Thoracic aorta endothelial cell (primary cell): ENCODE results near the gene PNO1.

GRCh38 chr2:65383746-65384369 is 48.5 kb downstream of the SPRED2 start:
- CAGE, long polyA plus RNA: no peak

- CAGE, long polyA plus RNA: no peak
Measured at GRCh38 chr2:65430641-65431689, 1.4 kb downstream of the SPRED2 start.

- CAGE, long polyA plus RNA: no peak
Measured at GRCh38 chr2:65825869-65826278, 393.5 kb upstream of the SPRED2 start.

DNA sequence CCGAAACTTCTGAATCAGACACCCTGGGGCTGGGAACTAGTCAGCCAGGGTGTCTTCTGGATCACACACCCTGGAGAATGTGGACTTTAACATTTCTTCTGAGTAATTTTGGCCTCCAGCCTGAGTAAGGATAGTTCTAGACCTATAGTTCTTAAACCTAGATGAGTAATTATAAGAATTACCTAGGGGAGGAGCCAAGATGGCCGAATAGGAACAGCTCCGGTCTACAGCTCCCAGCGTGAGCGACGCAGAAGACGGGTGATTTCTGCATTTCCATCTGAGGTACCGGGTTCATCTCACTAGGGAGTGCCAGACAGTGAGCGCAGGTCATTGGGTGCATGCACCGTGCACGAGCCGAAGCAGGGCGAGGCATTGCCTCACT is 44.0 kb upstream of the MEIS1 start:
- CAGE, long polyA plus RNA: no peak

DNA sequence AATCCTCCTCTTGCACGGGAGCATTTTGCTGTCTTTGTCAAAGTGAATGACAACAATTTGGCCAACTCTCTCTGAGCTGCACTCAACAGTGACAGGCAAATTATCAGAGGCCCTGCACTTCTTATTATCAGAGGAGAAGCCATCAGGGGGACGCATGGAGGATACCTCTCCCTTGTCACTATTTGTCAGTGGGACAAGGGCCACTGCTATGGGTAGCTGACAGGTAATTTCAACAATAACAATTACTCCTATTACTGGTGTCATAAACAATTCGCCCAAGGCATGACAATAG is 260.4 kb downstream of the MEIS1 start:
- CAGE, long polyA plus RNA: no peak

GRCh38 chr2:66839712-66840546 is 405.0 kb downstream of the MEIS1 start:
- CAGE, long polyA plus RNA: no peak

- CAGE, long polyA plus RNA: no peak
Measured at GRCh38 chr2:66853545-66854243, 418.8 kb downstream of the MEIS1 start.

- CAGE, long polyA plus RNA: no peak
Measured at GRCh38 chr2:67037775-67038285, 359.3 kb upstream of the ETAA1 start.

DNA sequence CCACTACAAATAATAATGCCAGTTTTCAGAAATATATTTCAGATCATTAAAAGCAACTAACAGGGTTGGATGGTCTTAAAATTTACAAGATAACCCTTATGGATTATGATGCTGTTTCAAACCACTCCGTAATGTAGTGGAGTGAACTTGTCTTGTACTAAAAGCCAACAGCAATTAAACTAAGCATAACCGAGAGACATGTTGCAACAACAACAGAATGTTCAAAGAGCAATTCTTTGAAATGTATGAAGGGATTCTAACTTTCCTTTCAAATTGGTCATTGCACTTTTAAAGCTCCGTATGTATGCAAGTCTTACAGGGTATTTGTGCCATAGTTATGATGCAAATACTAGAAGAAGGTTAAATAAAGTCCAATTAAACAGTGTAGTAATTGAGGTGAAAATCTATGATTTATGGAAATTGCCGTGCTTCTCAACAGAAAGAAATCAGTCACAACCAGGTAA is 341.2 kb upstream of the ETAA1 start:
- CAGE, long polyA plus RNA: no peak

DNA sequence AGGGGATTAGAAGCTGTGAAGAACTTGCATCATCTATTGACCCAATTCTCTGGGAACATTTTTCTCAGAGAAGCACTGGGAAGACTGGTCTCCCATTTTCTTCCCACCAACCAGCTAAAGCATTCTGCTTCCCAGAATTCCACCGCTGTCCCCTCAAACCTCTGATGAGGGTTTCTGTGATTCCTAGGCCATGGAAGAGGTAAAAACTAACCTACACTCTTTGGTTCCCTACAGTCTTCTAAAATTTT is 7.5 kb downstream of the DNAAF10 start:
- CAGE, long polyA plus RNA: no peak

DNA sequence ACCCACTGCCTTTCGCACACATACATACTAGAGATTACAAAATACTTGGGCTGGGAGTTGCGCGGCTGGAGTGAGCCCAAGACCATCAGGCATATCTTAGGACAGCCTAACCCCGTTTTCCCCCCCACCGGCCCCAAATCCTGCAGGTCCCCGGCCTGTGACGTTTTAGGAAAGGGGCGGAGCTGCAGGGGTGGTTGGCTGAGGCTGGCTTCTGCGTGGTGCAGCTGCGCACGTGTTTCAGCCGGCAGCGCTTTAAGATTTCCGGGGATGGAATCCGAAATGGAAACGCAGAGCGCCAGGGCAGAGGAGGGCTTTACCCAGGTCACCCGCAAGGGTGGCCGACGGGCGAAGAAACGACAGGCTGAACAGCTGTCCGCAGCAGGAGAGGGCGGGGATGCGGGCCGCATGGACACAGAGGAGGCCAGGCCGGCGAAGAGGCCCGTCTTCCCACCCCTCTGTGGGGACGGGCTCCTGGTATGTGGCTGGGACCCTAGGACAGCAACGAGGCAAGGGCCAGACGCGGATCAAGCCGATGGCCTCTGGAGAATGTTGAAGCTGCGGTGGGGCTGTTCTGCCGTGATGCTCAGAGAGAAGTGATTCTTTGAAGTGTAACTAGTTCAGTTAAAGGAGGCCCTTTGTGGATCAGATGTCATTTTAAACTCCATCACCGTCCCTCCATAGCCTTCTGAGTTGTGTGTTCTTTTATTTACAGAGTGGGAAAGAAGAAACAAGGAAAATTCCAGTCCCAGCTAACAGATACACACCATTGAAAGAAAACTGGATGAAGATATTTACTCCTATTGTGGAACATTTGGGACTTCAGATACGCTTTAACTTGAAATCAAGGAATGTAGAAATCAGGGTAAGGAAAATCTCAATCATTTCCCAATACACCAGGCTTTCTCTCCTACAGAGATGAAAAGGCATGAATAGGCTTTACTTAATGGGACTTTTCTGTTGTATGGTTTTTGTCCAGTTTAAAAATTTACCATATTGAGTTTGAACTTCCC is at the start of gene PNO1:
TSS of gene PNO1 (plus strand) at position 221 of the 1,010 bp plus-strand sequence.
- CAGE, long polyA plus RNA: no peak

GRCh38 chr2:68178652-68179031 is 21.0 kb downstream of the PNO1 start:
- CAGE, long polyA plus RNA: no peak

DNA sequence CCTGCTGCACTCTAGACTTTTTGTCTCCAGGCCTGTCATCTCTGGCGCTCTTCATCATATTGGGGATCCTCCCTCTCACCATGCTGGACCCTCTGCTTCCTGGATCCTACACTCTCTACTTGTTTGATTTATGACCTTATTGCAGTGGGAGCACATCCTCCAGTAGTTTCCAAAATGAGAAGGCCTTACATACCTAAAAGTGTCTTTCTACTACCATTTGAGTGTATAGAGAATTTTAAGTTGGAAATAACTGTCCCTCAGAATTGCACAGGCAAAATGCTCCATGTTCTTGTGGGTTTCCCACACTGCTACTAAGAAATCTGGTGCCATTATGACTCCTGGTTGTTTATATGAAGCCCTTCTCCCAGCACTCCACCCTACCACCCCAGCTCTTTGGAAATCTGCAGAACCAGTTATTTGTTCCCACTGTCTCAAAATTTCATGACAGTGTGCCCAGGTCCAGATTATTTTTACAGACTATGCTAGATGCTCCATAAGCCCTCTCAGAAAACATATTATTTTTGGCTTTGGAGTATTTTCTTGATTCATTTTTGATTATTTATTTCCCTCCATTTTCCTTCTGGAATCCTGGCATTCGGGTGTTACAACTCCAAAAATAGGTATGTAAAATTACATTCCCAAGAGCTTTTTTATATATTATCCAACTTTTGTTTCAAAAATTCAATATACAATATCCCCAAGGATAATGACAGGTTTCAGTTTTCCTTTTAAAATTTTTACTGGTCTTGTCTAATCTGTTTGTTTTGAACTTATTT is 25.5 kb downstream of the PNO1 start:
- CAGE, long polyA plus RNA: no peak

DNA sequence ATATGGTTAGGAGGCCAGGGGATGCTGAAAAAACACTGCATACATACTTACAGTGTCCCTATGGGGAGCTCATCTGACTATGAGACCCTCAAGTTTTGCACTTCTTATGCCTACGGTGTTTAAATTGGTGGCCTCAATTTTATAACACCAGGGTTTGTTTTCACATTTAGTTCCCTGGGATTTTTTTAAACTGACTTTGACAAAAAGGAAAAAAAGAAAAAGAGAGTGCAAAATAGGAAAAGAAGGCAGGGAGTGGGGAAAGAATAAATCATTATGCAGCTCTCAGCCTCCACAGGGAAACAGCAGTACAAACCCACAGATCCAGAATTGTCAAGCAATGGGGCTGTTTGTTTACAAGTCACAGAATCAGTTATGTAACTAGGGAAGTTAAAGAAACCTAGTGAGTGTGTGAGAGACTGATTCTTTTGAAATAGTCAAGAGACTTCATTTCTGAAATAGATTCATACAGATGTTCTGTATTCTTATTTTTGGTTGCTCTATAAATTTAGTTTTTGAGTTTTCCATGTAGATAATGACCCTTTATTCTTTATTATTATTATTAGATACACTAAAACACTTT is 20.2 kb upstream of the PPP3R1 start:
- CAGE, long polyA plus RNA: no peak

GRCh38 chr2:68392988-68393619 is 28.0 kb downstream of the PLEK start:
- CAGE, long polyA plus RNA: no peak

- CAGE, long polyA plus RNA: no peak
Measured at GRCh38 chr2:68417905-68418279, 49.2 kb downstream of the FBXO48 start.

GRCh38 chr2:68774413-68775406 is 40.1 kb downstream of the ARHGAP25 start:
- CAGE, long polyA plus RNA: no peak

- CAGE, long polyA plus RNA: no peak
Measured at GRCh38 chr2:68775810-68776655, 41.4 kb downstream of the ARHGAP25 start.

- CAGE, long polyA plus RNA: no peak
Measured at GRCh38 chr2:68789576-68789997, 55.0 kb downstream of the ARHGAP25 start.

DNA sequence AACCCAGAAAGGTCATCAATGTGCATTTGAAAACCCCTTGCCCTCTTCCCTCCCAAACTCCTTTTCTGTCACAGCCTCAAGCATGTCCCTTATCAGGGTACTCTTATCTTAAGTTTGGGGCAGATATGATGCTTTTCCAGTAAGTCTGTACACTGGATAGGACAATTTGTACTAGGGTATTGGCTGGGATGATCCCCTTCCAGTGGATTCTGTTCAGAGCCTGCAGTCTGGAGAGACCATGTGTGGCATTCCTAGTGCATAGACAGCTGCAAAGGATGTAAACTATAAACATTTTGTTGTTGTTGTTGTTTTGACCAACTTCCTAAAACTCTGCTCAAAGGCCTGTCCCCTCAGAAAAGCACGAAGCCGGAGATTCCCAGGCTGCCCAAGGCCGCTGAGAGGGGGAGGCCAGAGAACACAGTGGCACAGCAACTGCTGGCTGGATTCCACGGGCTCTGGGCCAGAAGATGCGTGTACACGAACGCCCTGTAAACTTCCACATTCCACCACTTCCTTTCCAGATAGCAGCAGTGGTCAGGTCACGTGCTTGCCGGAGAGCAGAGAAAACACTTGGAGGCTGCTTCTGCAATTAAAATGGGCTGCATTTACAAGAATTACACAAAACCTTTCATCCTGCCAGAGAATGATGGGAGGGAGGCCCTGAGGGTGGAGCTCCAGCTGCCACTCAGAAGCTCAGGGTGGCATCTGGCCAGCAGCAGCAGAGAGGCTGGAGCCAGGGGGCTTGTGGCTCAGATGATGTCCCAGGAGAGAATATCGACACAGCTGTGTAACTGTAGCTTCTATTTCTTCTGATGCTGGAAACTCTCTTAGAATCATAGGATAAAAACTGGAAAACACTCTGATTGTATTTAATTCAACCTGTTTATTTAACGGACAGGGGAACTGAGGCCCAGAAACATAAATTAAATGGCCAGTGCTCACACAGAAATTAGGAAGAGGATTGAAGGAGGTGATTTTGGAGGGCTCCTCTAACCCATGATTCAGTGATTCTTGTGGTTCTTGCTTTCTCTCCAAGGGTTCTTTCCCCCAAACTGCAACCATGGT is 42.0 kb downstream of the BMP10 start:
- CAGE, long polyA plus RNA: no peak